M059J (cell line): ENCODE measurements around a stretch of chr1.

GRCh38 chr1:63704480-63704895, 69.3 kb upstream of the ROR1 start:
- RAMPAGE, long total RNA: no peak

DNA sequence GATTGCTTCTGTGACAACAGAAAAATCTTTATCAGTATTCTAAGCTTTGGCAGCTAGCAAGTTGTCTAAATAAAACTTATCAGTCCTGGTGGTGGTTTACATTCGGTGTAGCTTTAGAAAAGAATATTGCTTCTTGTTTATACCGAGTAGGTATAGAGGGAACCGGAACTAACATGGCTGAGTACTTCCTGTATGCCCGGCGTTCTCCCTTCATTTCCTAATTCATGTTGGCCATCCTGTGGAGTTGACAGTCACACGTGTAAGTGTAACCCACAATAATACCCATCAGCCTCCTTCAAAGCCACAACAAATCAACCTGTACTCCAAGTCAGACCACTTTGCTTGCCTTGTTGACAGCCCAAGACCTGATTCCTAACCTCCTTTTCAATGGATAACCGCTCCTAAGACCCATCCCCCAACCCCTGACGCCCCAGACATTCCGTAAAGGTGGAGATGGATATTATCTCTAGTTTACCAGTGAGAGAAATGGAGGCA, 42.0 kb downstream of the UBE2U start:
- RAMPAGE, long total RNA: no peak

DNA sequence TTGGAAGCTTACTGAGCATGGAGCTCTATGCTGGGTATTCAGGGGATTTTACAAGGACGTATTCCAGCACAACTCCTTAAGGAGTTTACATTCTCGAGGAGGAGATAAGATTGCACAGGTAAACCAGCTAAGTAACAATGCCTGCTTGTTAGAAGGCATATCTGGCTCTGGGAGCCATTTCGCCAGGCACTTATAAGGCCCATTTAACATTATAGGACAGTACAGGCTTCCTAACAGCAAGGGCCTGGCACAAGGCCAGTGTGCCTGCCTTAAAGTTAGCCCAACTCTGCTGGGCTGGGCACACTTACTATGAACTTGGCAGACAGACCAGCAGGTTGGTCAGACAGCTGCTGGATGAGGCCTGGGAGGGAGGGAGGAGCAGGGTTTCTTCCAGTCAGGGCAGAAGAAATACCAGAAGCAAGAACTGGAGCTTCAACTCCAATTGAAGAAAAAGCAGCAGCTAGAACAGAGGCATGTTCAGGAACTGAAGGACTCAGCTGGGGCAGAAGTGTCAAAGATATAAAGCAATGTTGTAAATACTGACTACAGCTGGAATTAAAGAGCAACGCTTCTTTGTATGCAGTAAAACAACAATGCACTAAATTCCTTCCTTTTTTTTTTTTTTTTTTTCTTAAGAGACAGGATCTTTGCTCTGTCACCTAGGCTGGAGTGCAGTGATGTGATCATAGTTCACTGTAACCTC, 4.8 kb downstream of the CACHD1 start:
- RAMPAGE, long total RNA: no peak

GRCh38 chr1:64836447-64837375, 91.8 kb downstream of the RAVER2 start:
- RAMPAGE, long total RNA: no peak

- RAMPAGE, long total RNA: no peak
These were observed 26.4 kb downstream of the JAK1 start for GRCh38 chr1:64939968-64940403.

DNA sequence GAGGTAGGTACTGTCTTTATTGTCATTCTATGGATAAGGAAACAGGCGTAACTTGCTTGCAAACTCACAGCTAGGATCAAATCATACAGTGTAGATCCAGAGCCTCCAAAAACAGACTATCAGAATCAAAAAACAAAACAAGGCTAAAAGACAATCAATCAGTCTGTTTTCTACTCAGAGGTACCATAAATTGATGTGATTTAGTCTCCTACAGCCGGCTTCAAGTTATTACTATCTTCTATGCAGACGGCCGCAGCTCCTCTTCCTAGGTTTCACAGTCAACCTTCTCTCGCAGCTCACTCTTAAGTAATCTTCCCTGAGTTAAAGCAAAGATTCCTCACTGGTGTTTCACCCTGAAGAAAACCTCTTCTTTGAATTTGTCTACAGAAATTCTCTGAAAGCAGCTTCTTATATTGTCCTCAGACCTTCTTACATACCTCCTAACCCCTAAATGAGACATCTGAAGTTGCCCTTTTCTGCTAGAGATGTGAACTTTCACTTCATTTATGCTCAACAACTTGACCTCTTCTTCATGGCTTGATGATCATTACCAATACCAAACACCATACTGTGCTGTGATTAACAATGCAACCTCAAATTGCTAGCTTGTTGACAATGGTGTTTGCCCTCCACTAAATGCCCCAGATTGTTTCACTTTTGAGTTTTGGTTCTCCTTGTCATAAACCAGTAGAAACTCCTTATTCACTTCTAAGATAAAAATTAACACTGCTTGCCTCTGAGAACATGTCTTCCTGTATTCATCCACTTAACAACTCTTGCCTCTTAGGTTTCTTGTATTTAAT, 5.8 kb downstream of the JAK1 start:
- RAMPAGE, long total RNA: no peak

DNA sequence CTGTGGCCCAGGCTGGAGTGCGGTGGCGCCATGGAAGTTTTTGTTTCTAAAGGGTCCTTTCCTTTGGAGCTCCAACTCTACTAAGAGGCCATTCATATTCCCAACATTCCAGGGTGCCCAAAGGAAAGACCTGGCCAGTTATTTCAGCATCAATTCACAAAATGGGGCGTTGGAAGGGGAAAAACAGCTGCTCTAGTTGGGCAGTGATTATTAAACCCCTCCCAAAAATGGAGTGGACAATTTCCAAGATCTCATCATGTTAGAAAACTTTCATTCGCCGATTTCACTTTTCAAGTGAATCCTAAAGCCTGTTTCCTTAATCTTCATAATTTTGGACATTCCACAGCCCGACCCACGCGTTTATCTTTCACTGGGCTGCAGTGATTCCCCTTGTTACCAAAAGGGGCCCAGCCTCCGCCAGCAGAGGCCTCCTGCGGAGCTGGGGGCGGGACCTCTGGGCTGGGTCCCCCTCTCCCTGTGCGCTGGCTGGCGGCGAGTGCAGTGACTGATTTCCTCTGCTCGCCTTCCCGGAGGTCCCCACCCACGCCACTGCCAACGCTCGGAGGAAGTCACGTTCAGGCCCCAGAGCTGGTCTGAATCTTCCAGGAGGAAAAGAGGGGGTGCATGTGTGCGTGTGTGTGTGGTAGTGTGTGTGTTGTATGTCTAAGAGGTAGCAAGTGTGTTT, 34.7 kb upstream of the JAK1 start:
- RAMPAGE, long total RNA: no peak

- RAMPAGE, long total RNA: no peak
These were observed 79.7 kb upstream of the AK4 start for GRCh38 chr1:65067992-65068974.

GRCh38 chr1:65421297-65421665, 813 bp downstream of the LEPR start:
- RAMPAGE, long total RNA: no peak

GRCh38 chr1:65421666-65422213, 1.3 kb downstream of the LEPR start:
- RAMPAGE, long total RNA: no peak

DNA sequence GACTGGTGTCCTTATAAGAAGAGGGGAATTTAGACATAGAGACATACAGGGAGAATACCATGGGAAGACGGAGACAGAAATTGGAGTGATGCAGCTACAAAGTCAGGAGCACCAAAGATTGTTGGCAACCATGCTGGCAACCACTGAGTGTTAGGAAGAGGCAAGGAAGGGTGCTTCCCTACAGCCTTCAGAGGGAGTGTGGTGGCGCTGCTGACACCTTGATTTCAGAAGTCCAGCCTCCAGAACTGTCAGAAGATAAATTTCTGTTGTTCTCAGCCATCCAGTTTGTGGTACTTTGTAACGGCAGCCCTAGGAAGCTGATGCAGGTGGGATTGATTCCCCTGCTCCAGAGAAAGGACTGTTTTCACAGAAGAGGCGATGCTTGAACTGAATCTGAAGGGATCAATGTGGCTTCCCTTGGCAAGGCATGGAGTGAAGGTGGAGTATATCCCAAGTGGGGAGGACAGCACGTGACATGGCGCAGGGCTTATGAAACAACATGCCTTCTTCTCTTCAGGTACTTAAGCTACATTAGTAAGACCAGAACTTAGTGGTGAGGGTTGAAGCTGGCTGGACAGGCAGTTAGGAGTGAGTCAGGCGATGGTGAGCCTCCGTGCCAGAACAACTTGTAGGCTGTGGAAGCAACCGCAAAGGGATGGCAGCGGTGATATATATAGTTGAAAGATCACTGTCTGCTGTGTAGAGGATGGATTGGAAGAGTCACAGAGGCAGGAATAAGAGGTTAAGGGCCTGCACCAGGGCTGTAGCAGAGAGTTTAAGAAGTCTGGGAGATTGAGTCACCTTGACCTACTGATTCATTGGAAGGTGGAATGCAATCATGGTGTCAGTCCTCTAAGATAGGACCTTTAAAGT, 2.0 kb downstream of the LEPR start:
- RAMPAGE, long total RNA: no peak

GRCh38 chr1:65427064-65427653, 6.7 kb downstream of the LEPR start:
- RAMPAGE, long total RNA: no peak

GRCh38 chr1:66182870-66183263, 351.1 kb upstream of the SGIP1 start:
- RAMPAGE, long total RNA: no peak

- RAMPAGE, long total RNA: no peak
These were observed 241.1 kb upstream of the SGIP1 start for GRCh38 chr1:66292727-66293318.

- RAMPAGE, long total RNA: no peak
These were observed 200.3 kb upstream of the SGIP1 start for GRCh38 chr1:66333463-66334215.

DNA sequence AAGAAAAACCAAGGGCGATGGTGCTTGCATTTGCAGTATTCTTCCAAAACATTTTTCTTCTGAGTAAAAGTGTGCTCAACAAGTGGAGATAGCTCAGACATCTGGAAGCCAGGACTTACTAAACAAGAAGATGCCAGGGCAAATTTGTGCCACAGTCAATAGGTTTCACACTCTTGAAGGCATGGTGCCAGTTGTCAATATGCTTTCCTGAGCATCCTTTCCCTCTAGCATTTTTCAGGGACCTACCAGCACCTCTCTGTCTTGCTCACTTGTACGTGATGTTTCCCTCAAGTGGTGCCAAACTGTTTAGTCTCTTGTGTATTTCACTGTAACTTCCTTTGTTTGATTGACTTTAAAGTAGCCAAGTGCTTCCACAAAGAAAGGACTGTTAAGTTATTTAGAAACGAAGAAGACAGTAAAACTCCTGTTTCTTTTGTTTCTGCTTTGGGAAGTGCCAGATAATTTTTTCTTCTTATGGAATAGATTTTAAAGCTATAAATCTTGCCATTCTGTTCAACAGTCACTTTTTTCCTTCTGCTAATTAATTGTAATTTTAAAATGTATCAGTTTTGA, 193.9 kb upstream of the SGIP1 start:
- RAMPAGE, long total RNA: no peak

GRCh38 chr1:66348434-66348756, 185.6 kb upstream of the SGIP1 start:
- RAMPAGE, long total RNA: no peak

GRCh38 chr1:66353093-66353928, 180.6 kb upstream of the SGIP1 start:
- RAMPAGE, long total RNA: no peak

GRCh38 chr1:66369808-66370232, 164.1 kb upstream of the SGIP1 start:
- RAMPAGE, long total RNA: no peak

DNA sequence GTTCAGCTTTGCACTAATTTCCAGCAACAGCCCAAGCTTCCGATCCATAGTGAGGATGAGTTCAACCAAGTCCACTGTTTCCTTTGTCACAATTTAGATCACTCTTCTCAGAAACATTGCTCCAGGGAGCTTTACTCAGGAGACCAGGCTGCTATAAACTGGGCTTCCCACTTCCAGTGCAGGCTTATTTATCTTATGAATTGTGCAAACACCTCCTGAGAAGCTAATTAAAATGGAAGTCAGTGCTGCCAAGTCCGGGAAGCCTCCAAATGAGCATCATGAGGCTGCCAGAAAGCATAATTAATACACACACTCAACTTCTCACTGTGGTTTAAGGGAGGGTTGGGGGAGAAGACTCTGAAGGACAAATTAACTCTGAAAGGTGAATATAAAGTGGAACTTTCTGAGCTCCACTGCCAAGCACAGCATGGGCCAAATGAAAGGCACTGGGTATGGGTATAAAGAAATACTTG, 145.0 kb upstream of the SGIP1 start:
- RAMPAGE, long total RNA: no peak